Gastroesophageal sphincter (tissue), 4 donors: ENCODE measurements around a stretch of chr14.

- PRO-cap: no peak
- RAMPAGE, long total RNA, 4 experiments: no peak in any of the 4 experiments
These were observed 33.5 kb downstream of the JDP2 start for GRCh38 chr14:75461217-75461883.

DNA sequence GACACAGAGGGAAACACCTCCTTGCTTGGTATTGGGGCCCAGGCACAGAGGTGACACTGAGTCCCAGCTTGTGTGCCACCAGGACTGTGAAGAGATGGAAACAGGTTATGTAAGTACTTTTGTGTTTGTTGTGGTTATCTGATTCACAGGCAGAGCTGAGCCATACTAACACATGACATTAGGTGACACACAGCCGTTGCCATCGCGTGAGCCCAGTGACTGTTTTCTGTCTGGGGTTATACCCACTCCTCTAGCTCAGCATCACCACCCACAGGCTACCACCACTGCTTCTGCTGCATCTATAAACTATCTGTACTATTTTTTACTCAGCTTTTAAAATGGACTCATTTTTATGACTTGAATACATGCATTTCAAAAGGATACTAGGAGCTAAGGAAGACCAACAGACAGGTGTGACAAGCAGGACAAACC is 12.0 kb upstream of the FLVCR2 start:
- PRO-cap: no peak
- RAMPAGE, long total RNA, 4 experiments: no peak in any of the 4 experiments

DNA sequence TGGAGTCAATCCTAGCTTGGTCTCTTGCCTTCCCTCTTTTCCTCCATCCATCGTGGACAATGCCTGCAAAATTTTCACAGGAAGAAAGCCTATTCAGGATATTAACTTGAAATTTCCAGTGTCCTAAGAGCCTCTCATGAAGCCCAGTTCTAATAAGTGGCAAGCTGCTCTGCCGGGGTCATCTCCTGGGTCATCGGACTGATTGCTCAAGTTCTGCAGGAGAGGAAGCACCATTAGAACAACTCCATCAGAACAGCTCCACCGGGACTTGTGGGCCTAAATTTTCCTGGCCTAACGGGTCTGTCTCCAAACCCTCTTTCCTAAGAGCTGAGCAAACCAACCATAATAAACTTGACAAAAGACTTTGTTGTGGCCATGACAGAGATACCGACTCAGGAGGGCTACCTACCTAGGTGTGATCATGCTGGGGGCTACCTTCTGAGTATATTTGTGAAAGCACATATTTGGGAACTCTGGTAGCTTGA is 13.9 kb downstream of the ERG28 start:
- PRO-cap: no peak
- RAMPAGE, long total RNA, 4 experiments: no peak in any of the 4 experiments

- PRO-cap: no peak
- RAMPAGE, long total RNA, 4 experiments: no peak in any of the 4 experiments
These were observed 149.8 kb downstream of the TGFB3 start for GRCh38 chr14:75831889-75832540.

DNA sequence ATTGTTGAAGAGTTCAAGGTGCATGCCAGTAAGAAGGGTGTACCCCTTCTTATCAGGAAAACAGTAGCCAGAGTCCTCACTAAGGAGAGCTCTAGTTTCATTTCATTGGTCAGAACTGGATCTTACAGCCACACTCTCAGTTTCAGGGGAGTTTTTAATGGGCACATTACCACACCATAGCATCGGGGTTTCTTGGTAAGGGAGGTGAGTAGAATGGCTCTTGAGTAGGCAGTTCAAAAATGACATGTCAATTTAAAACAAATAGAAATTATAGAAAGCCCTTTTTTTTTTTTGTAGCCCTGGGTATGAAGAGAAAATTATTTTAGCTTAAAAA is 8.2 kb downstream of the IFT43 start:
- PRO-cap: no peak
- RAMPAGE, long total RNA, 4 experiments: no peak in any of the 4 experiments

- PRO-cap: no peak
- RAMPAGE, long total RNA, 4 experiments: no peak in any of the 4 experiments
These were observed 55.0 kb upstream of the GPATCH2L start for GRCh38 chr14:76096764-76097140.

- PRO-cap: no peak
- RAMPAGE, long total RNA, 4 experiments: no peak in any of the 4 experiments
These were observed 10.5 kb downstream of the GPATCH2L start for GRCh38 chr14:76162209-76162728.

- PRO-cap: bidirectional peak, plus-strand start at chr14:76772973, minus-strand start at chr14:76772856
- RAMPAGE, long total RNA, 4 experiments: no peak in any of the 4 experiments
These were observed 11.6 kb downstream of the VASH1 start for GRCh38 chr14:76772704-76773412.

DNA sequence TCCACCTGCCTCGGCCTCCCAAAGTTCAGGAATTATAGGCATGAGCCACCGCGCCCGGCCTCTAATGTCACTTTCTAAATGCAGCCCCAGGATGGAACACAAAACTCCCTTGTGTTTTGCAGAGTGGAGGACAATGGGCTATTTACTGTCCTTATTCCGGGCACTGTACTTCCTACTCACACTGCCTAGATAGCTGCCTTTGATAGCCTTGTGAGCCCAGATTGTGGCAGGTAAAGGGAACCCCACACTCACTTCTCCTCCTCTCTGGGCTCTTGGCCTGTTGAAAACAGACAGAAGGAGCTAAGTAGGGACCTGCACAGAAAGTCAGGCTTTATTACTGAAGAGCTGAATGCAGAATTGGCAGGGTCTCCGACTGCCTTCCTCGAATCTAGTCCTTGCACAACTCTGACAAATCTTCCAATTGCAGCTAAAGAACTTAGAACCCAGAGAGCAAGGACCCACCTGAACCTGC is 72.8 kb downstream of the LRRC74A start:
- PRO-cap: no peak
- RAMPAGE, long total RNA, 4 experiments: no peak in any of the 4 experiments

GRCh38 chr14:76930056-76930440 is 98.5 kb downstream of the IRF2BPL start:
- PRO-cap: no peak
- RAMPAGE, long total RNA, 4 experiments: no peak in any of the 4 experiments

DNA sequence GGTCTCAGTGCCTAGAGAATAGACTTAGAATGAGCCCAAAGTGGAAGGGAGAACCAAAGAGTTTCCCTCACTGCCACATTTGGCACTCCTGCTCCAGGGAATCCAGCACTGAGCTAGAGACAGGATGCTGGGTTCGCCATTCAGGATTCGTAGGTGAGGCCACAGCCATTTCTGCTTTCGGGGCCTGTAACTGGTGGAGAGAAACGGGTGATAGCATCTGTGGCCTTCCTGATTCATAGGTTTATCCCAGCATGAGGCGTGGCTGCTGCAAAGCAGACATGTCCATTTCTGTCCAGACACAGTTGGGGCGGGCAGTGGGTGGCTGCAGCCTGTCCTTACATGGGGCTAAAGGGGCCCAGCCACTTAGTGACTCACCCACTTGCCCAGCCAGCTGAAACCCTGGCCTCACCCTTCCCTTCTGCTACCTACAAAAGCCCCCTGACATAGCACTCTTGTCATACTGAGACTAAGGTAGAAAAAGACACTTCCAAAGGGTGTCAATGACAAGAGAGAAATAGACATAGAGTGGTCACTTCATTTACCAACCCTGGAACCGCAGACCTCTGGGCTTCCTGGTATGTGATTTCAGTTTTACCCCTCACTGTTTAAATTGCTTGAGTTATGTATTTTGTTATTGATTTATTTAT is 69.2 kb downstream of the IRF2BPL start:
- PRO-cap: unidirectional peak, minus-strand start at position 245 of the sequence
- RAMPAGE, long total RNA, 4 experiments: start-site peak on the plus strand in 1 of 4 experiments, centred at position 403 of the sequence, 16 reads per replicate

DNA sequence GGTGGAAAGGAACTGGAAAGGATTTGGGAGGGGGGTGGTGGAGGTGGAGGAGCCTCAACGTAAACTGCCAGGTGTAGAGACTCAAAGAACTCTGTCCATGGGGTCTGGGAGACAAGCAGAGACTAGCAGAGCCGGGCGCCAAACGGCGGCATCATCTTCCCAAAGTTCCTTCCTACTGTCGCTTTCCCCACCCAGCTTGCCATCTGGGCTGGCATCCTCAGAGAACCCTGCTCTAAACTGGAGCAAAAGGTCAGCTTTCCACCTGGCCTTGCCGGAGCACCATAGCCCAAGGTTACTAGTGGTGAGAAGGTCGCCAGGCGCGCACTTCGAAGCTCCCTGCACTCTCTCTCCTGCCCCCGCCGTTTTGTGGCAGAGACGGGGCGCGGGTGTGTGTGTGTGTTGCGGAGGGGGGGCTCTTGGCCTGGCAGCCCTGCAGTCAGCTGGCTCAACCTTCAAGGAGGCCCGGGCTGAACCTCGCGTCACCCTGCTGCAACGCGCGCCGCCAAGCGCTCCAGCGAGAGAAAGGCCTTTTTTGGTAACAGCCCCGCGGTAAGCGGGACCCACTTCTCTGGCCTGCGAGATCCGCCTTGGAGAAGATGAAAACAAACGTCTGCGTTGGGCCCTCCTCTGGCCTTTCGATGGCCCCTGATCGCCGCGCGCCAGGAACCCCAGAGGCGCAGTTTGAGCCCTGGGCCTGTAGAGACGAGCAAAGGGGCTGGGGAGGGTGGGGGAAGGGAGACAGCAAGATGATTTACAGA is 4.2 kb upstream of the IRF2BPL start:
- PRO-cap: bidirectional peak, plus-strand start at position 578 of the sequence, minus-strand start at position 366 of the sequence
- RAMPAGE, long total RNA, 4 experiments: no peak in any of the 4 experiments

- PRO-cap: no peak
- RAMPAGE, long total RNA, 4 experiments: no peak in any of the 4 experiments
These were observed 9.8 kb upstream of the CIPC start for GRCh38 chr14:77088283-77088718.

GRCh38 chr14:77105106-77105922 is 7.3 kb downstream of the CIPC start:
- PRO-cap: no peak
- RAMPAGE, long total RNA, 4 experiments: no peak in any of the 4 experiments

- PRO-cap: no peak
- RAMPAGE, long total RNA, 4 experiments: no peak in any of the 4 experiments
These were observed 8.7 kb downstream of the CIPC start for GRCh38 chr14:77106811-77107010.

- PRO-cap: no peak
- RAMPAGE, long total RNA, 4 experiments: no peak in any of the 4 experiments
These were observed 2.7 kb downstream of the TMEM63C start for GRCh38 chr14:77184329-77184720.

GRCh38 chr14:77234278-77234551 is 36.8 kb downstream of the NGB start:
- PRO-cap: no peak
- RAMPAGE, long total RNA, 4 experiments: no peak in any of the 4 experiments

DNA sequence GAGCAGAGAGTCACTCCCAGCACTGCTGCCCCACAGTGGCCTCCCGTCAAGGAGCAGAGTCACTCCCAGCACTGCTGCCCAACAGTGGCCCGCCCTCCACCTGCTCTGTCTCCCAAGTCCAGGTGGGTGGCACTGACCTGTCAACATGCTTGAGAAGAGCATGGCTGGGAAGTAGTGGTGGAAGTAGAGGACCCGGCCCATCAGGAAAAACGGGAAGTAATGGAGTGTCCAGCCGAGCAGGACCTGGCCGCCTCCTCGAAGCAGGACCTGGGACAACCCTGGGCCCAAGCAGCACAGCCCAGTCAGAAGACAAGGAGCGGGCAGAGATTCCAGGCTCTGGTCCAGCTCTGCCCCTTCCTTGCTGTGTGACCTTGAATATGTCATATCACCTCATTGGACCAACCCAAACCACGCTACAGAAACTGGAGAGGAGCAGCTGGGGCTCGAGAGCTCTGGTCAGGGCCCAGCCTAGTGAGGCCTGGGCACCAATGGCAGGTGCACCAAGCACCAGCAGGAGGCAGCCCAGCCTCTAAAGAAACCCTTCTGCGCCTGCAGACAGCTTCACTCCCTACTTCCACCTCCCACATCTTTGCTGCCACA is 7.7 kb upstream of the NGB start:
- PRO-cap: unidirectional peak, minus-strand start at position 221 of the sequence
- RAMPAGE, long total RNA, 4 experiments: no peak in any of the 4 experiments

GRCh38 chr14:77303573-77304169 is 17.0 kb downstream of the POMT2 start:
- PRO-cap: no peak
- RAMPAGE, long total RNA, 4 experiments: no peak in any of the 4 experiments

DNA sequence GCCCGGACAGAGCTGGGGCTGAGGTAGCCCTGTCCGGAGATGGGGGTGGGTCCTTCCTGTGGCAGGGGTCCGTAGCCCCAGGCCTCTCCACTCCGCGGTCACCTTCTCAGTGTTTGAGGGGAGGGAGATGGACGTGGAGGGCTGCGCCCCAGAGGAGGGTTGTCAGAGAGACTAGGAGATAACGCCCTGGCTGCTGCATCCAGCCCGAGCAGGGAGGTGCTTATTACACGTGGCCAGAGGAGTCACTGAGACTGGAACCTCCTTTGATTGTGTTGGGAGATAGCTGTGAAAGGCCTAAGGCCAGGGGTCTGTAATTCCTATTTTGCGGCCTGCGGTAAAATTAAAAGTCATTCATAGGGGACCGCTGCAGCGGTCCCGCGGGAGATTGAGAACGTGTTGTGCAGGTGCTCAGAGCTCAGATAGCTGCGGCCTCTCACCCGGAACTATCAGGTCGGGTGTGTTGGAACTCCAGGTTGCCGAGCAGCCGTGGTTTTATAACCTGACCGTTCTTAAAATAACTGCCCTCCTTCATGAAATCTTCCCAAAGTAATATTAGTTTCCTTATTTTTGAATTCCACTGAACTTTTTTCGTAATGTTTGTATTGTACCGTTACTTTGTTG is 561 bp downstream of the AHSA1 start:
- PRO-cap: no peak
- RAMPAGE, long total RNA, 4 experiments: no peak in any of the 4 experiments